Skin of body (tissue), 2 donors: ENCODE measurements around a stretch of chr10.

DNA sequence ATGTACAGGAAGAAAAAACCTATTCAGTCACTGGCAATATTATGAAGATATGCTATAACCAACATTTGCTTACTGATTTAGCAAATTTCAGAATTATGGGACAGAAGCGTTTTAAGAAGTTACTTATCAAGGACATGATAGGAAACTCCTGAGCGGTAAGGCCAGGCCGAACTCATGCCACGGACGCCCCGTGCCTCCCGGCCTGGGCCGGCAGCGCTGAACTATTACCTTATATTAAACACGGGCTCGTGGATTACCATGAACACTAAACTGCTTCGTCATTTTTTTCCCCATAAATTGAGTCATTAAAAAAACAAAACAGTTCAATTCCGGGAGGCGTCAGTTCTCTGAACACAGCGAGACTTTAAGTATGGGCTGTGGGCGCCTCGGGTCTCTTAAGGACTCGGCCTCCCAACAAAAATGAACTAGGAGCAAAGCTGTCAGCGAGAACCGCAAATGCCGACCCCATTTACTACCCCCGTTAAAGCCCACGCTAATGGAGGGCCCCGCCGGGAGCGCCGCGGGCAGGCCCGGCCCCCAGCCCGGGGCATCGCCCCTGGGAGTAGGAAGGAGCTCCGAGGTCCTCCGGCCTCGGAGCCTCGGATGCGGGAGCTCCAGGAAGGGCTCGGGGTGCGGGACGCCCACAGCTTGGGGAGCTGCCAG is 497 bp downstream of the PITRM1 start:
- RAMPAGE, long total RNA = no peak

GRCh38 chr10:3192898-3193726 is 20.5 kb upstream of the PITRM1 start:
- RAMPAGE, long total RNA = no peak

GRCh38 chr10:3293674-3294574 is 121.3 kb upstream of the PITRM1 start:
- RAMPAGE, long total RNA = no peak

DNA sequence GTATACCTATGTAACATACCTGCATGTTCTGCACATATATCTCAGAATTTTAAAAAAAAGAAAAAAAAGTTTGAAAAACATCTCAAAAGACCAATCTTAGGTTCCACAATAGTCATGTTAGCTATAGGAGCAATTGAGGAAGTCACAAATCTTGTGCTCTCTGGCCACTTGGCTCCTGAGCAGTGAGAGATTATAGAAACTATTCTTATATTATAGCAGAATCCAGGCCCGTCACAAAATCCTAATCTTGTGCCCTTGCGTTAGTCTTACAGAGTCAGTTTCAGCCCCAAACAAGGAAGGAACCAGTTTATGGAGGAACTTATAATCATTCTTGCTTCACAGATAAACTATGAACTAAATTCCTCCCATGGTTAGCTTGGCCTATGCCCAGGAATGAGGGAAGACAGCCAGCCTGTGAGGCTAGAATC is 199.6 kb upstream of the PITRM1 start:
- RAMPAGE, long total RNA = no peak

GRCh38 chr10:3468071-3468799 is 295.7 kb upstream of the PITRM1 start:
- RAMPAGE, long total RNA = no peak

DNA sequence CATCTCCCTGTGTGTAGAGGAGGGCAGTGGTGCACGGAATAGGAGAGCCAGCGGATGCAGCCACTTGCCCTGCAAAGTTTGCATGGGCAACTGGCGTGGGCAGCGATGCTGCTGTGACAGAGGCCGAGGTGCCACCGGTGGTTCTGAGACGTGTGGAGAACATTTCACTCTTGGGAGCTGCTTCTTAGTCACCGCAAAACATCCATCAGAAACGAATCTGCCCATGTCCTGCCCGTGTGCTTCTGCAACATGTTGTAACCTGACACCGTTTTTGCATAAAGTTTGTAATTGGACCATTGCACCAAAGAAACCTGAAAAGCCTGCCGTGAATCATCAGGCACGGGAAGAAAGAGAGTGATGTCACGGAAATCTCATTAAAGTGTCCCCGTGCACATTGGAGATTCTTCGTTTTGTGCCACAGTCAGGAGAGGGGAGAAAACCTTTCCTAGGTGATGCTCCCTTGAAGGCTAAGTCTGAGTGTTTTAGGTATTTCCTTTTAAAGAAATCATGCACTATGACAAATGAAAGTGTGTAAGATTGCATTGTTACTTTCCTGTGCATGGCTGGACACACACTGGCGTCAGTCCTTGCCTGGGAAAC is 302.7 kb downstream of the KLF6 start:
- RAMPAGE, long total RNA = no peak

DNA sequence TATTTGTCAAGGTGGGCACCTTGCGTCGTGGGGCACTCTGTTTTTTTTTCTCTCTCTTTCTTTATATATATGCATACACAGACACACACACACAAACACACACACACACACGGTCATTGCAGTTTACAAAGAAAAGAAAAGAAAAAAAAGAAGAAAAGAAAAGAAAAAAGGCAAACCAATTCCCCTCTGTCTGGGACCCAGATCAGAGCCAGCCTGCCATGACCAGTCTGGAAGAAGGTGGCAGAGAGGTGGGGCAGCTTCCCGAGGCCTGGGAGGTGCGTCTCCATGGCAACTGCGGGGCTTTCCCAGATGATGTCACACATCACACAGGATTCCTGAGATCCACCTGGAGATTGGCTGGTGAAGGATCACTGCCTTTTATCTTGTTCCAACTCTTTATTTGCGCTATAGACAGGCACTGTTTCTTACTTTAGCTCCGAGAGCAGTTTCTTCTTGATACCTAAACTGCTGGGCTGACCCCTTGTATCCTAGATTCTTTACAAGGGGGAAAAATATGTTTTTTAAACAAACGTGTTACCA is 298.7 kb downstream of the KLF6 start:
- RAMPAGE, long total RNA = no peak

GRCh38 chr10:3542163-3542691 is 242.8 kb downstream of the KLF6 start:
- RAMPAGE, long total RNA = no peak

DNA sequence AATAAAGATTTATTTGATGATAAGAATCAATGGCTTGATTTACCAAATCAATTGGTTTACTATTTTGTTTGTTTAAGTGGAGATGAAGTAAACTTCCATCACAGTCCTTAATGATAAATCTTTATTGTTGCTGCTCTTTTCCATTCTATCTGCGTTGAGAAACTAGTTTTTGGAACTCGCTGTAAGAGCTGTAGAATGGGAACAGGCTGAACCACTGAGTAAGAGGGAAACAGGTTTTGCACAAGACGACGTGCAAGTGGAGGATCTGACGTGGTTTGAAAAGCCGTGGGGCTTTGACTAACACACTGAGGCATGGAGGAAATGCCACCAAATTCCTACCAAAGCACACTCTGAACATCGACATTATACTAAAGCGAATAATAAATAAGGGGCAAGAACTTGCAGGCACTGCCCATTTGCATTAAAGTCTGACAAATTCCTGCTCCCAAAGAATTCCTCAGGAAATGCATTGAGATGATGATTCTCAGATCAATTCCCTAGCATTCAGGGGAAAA is 160.7 kb downstream of the KLF6 start:
- RAMPAGE, long total RNA = no peak

- RAMPAGE, long total RNA = no peak
Measured at GRCh38 chr10:3757172-3757857, 27.7 kb downstream of the KLF6 start.

- RAMPAGE, long total RNA = no peak
Measured at GRCh38 chr10:3773961-3774637, 10.9 kb downstream of the KLF6 start.

GRCh38 chr10:3780617-3781014 is 4.4 kb downstream of the KLF6 start:
- RAMPAGE, long total RNA = no peak

DNA sequence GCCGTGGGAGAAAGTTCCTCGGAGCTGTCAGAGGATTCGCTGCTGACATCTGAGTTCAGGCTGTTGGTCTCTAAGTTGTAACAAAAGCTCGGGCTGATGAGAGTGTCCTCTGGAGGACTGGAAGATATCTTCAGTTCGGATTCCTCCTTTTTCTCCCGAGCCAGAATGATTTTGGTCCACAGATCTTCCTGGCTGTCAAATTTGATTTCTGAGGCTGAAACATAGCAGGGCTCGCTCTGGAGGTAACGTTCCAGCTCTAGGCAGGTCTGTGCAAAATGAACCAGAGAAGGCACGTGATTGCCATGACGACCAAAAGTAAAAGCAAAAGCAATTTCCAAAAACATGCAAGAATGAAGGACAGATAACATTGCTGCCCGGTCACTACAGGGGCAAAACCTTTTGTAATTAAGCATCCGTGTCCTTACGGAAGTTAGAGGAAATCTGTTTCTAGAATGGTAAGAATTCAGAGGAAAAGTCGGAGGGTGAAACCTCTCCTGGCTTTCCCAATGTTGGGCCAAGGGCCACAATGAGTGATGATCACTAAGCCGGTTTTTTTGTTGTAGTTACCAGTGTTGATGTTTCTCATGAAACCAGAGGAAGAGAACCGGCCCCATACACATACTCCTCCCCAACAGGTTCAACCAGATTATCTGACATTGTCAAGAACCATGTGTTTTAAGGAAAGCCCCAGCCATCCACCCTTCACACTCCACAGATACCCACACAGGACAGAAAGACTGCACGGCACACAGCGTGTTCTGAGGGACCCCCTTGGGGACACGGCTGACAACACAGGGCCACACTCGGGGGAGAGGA is 2.9 kb downstream of the KLF6 start:
- RAMPAGE, long total RNA = no peak

- RAMPAGE, long total RNA = no peak
Measured at GRCh38 chr10:3811169-3812119, 26.4 kb upstream of the KLF6 start.

- RAMPAGE, long total RNA = no peak
Measured at GRCh38 chr10:3877106-3877760, 92.2 kb upstream of the KLF6 start.

- RAMPAGE, long total RNA = no peak
Measured at GRCh38 chr10:3879145-3879788, 94.3 kb upstream of the KLF6 start.

GRCh38 chr10:3886519-3887630 is 101.9 kb upstream of the KLF6 start:
- RAMPAGE, long total RNA = no peak

- RAMPAGE, long total RNA = no peak
Measured at GRCh38 chr10:4043829-4044304, 258.9 kb upstream of the KLF6 start.

DNA sequence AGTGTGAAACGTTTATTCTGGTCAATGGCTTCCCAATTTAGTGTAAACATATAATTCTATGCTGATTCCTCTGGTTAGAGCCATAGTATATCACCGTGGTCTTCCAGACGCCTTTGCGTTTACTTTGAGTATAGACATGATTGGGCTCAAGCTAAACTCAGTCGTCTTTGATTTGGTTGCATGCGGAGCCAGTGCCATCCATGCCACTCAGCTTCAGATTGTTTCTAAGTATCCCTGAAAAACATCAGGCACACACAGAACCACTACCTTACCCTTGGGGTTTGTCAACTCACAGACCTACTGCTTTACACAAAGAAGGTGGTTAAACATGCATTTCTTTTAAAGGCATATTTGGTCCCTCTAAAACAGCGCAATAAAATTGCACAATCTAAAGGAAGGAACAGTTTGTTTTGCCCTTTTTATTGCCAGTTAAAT is 273.6 kb upstream of the KLF6 start:
- RAMPAGE, long total RNA = no peak

GRCh38 chr10:4131905-4132316 is 346.9 kb upstream of the KLF6 start:
- RAMPAGE, long total RNA = no peak